ENCODE measurements around a stretch of chr11.

GRCh38 chr11:11449313-11449916, 96.4 kb upstream of the CSNK2A3 start:
- PRO-cap = no peak

DNA sequence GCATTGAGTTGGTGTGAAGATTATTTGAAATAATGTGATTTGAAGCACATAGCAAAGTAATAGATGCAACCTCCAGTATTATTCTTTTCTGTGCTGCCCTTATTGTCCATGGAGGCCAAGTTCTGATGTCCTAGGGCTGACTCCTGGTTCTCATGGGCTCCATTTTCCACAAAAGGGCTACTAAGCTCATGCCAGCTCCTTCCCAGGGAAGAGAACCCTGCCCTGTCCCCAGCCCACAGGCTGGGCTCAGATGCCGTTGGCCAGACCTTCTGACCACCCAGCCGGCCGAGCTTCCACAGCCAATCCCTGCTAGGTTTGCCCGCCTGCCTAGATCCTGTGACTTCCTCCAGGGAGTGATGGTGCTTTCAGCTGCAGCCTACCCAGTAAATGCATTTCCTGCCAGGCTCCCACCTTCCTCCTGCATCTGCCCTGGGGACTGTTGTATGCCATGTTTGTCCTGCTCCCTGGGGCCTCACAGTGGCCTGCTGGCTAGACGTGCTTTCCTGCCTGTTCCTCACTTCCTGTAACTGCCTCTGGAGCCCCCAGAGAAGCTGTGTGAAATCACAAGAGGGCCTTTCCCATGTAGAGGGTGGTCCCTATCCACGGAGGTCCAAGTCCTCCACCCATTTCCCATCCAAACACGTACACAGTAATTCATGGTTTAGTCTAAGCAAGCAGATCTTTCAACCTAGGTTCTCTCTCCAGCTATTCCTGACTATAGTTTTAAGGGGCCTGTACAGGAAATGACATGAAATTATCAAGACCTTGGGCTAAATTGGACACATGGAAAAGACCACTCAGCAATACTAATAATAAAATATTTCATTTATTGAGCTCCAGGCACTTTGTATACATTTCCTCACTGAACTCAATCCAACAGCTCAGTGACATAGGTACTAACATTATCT, 86.2 kb downstream of the GALNT18 start:
- PRO-cap = no peak

GRCh38 chr11:11619834-11620899, 1.6 kb downstream of the GALNT18 start:
- PRO-cap = no peak

DNA sequence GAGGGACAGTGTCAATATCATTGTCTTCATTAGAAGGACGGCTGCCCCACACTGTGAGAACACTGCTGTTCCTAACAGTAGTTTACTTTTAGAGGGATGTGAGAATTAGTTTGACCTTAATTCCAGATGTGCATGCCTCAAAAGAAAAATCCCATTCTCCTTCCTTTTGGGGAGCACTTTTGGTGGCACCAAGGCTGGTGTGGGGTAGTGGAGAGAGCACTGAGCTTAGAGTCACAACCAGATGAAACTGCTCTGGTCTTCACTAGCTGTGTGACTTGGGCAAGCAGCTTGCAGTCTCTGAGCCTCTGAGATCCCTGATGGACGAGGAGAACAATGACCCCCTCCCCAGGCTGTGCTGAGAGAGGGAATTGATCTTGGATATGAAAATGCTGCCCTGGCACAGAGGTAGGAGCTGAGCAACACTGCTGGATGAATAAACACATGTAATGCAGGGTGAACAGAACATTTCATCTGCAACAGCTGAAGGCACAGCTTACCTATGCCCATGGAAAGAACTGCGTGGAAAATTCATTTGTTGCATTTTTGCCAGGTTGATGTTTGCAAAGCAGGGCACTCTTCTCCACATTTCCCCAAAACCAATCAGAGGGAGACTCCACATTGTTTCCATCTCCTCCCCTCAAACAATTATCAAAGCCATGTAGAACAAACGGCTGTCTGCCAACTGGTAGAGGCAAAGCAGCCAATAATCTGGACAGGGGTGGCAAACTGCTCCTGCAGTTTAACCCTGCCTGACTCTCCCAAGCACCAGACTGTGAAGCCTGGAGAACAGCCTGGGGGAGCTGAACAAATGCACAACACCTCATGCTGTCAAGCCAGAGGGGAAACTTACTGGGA, 44.7 kb downstream of the DKK3 start:
- PRO-cap = no peak

DNA sequence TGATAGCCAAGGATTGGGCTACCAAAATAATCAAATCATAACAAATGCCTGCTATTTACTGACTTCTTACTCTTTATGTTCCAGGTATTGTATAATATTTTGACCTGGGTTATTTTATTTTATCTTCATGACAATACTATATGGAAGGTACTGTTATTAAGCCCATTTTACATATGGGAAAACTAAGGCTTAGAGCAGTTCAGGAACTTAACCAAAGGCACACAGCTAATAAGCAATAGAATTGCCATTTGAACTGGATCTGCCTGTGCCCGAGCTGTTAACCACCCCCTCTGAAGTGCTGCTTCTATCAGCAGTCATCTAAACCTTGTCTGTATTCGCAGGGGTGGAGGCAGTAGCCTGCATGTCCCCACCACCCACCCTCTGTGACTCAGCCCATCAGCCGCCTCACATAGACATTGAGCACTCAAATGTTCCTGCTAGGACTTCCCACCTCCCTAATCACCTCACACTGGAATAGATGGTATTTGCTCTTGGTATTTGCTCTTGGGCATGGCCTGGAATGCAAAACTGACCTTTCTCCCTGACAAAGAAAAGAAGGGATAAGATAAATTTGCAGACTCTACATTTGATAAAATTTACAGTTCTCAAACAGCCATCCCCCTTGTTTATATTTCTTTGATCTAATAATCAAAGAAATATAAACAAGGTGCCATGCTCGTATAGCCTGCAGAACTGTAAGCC, 16.2 kb downstream of the DKK3 start:
- PRO-cap = no peak

- PRO-cap = no peak
Measured at GRCh38 chr11:12005343-12005876, 3.0 kb downstream of the DKK3 start.

DNA sequence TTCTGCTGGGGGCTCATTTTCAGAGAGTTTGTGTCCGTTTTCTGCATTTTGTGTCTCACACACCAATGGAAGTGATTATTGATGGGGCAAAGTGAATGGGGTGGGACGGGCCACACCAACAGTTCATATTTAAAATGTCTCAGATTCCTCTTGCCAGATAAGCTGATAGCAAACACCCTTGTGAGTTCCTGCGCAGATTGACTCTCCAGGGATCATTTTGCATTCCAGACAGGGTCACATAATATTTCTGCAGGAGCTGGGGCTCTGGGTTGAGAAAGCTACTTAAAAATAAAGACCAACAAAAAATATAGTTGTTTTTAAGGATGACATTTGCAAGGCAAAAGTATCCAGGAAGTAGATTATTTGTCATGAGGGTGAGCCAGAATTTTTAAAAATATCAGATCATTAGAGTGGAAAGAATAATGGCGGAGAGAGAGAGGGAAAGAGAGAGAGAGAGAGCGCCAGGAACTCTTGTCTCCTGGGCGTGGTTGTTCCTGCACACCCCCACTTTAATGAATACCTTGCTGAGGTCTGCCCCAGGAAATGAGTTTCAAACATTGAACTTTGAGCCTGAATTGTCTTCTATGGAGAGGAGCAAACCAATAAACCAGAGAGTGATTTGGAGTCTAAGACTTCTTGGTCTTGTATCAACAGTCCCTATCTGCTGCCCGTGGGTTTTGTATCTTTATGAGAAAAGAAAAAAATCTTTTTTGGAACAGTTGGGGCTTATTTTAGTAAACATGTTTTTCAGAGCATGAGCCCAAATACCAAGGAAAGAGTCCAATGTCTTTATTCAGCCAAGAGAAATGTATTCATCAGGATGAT, 33.3 kb downstream of the MICAL2 start:
- PRO-cap = no peak

- PRO-cap = no peak
Measured at GRCh38 chr11:12156174-12156562, 45.8 kb downstream of the MICAL2 start.

GRCh38 chr11:12156714-12157595, 46.6 kb downstream of the MICAL2 start:
- PRO-cap = no peak

DNA sequence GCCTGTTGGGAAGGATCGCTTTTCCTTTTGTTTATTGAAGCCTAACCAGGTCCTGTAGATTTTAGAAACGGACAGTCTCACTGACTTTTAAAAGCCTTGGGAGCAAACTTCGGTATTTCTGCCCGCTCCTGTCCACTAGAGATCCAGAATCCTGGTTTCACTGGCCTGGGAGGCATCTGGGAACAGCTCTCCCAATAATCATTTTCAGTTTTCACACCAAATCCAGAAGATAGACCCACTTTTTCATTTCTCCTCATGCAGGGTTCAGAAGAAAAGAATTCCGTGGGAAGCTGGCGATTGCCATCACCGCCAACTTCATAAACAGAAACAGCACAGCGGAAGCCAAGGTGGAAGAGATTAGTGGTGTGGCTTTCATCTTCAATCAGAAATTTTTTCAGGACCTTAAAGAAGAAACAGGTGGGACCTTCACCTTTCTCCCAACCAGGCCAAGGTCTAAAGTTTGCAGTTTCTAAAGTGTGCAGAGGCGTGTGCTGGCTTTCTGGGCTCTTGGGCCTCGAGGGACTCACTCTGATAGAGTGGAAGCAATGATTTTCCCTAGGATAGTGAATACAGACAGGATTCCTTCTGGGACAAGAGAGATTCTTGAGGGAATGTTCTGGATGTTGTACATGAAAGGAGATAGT, 102.7 kb downstream of the MICAL2 start:
- PRO-cap = no peak

- PRO-cap = no peak
Measured at GRCh38 chr11:12215917-12216615, 105.7 kb downstream of the MICAL2 start.

DNA sequence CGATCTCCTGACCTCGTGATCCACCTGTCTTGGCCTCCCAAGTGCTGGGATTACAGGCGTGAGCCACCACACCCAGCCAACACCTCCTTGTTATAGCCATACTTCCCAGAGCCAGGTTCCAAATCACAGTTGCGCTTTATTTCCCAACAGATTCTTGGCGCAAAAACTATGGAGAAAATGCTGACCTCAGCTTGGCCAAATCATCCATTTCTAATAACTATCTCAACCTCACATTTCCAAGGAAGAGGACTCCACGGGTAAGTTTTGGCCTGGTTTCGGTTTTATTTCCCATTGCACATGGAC, 116.4 kb downstream of the MICAL2 start:
- PRO-cap = no peak

DNA sequence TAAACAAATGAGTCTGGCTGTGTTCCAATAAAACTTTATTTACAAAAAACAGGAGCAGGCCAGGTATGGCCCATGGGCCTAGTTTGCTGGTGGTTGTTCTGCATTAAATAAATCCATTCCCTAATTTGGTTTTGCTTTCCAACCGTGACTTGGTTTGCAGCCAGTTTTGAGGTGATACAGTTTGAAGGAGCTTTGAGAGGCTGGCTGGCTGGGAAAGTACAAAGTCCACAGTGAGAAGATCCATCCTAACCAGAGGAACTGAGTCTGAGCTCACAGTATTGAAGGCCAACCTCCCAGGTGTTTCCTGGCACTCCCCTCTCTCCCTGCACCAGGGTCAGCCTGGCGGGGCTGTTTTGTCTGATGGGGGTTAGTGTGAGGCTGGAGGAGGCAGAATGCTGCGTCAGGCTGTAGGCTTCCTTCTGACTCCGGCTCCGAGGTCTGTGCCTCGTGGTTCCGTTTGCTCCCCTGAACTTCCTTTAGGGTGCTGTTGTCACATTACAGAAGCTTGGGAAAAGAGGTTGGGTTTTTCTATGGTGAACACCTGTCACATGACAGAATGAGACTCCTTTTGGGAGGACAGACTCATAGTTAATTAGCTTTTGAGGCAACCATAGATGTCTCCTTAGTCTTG, 129.6 kb downstream of the MICAL2 start:
- PRO-cap = no peak

DNA sequence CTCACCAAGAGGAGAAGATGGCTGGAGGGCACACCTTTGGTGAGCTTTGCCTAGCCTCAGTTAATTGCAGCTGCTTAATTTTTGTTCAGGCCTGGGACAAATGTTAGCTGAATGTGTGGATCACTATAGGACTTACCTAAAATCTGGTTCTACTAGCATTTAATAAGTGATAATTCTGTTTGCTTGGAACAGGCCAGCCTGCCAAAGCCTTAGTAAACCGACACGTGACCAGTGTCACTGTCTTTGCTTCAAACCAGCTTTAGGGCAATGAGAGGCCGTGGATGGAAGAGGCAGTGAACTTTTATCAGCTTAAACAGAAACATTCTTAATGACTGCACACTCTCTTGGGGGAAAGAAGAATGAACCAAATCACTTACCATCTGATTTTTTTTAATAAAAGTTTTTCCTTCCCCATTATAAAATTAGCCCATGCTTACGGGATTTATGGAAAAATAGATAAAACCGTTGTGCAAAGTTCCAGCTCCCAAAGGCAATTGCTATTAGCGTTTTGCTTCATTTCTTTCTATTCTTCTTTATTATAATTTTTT, 10.9 kb downstream of the PARVA start:
- PRO-cap = no peak

DNA sequence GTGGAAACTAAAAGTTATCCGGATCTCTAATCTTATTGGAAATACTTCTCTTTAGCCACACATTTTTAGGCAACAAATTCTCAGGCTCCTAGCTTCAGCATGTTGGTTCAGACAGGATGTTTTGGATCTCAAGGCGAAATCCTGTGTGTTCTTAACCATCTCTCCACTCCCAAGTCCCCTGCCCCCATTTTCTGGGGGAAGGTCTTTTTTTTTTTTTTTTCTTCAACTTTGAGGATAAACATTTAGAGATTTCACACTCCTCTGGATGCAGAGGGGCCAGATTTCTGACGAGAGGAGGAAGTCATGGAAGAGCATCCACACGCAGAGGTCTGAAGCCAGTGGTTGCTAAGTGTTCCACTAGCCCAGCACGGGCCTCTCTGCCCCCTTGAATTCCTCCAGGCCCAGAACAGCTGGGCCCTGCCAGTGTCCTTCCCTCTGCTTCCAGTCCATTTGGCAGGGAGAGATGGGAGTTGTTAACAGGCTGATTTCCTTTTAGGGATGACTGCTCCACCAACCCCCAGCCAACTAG, 20.3 kb downstream of the PARVA start:
- PRO-cap = no peak

DNA sequence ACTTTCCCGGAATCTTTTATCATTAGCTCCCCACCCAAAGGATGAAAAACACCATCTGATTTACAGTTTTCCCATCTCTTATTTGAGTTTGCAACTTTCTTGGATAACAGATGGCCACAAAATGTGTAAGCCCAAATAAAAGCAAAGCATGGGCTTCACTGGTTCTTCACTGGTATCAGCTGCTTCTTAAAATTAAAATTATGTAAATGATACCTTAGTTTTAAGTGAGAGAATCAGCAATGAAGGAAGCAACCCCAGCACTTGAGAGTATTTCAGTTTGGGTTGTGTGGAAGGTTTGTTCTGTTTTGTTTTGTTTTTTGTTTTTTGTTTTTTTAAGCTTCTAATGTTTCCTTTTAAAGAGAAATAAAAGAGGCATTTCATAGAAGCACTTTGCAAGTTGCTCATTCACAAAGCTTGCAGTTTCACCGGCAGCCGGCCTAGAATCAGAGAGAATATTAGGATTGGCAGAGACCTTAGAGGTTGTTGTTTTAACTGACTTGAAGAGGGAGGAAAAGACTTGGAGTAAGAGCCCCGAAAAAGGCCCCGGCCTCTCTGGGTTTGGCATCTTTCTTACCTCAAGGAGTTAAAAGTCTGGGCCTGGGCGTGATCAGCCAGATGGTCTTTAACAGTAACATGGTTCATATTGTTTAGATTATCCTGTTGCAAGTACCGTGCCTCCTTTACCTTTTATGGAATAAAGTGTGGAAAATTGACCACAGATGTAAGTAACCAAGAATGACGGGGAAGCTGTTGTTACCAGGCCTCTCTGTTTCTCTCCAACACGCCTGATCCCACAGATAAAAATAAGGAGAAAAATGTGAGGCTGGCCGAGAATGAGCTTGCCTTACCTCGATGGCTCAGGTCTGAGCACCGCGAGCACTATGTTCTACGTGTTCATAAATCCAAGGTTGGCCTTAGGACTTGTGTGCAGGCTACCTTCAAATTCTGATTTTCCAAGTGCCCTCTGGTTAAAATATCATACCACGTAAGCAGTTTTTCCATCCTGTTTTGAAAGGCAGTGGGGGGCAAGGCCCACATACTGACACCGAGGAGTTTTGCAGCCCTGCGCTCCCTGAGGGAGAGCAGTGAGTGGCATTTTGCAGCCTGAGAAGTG, 56.2 kb downstream of the PARVA start:
- PRO-cap = no peak

GRCh38 chr11:12435244-12435468, 57.8 kb downstream of the PARVA start:
- PRO-cap = no peak

GRCh38 chr11:12680272-12681350, 6.4 kb downstream of the TEAD1 start:
- PRO-cap = unidirectional peak, minus-strand start at chr11:12680392

DNA sequence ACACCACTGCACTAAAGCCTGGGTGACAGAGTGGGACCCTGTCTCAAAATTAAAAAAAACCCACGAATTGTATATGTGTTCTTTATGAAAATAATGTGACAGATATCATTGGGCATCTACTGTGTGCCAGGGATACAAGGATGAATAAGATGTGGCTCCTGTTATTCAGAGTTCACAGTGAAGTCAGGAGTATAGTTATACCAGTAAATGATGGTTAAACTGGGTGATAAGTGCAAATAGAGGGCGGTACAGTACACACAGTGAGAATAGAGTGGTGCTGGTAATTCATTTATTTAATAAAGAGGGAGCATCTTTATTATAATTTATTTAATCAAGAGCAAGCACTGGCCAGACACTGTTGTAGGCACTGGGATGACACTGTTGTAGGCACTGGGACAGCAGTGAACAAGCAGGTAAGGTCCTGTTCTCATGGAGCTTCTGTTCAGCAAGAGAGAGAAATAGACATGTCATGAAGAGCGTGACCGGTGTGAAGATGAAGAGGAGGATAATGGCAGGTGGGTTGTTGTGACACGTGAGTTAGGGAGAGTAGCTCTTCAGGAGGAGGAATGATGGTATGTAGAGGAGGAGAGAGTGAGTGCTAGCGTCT, 36.2 kb downstream of the TEAD1 start:
- PRO-cap = no peak

DNA sequence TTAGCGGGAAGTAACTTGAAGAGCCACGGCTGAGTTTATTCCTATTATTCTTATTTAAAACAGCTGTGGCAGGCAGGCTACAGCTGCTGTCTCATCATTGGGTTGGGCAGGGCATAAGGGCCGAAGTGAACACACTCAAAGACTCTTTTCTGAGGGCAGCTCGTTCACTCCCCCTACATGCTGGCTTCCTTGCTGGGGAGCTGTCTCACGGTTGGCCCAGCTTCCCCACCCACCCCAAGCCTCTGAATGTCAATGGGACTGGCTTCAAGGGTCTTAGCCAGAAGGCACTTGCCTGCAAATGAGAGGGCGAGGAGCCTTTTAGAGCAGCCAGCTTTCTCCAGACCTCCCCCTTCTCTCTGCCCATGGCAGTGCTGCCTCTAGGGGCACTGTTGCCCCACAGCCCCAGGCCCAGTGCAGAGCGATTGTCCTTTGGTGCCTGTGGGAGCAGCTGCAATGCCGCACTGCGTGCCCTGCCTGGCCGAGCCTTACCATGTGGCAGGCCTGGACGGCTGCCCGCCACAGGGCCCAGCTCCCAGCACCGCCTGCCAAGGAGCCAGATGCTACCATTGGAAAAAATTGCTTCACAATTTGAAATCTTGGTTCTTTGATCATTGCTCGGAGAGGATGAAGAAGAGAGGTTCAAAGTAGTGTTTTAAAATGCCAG, 94.6 kb upstream of the RASSF10 start:
- PRO-cap = no peak

Data from ureter (tissue), 1 donor.